ENCODE measurements around the gene S100G.

- PRO-cap, result bidirectional peak, plus-strand start at chrX:12956458, minus-strand start at chrX:12956260
- RAMPAGE, long total RNA, 4 experiments, result no peak in any of the 4 experiments
These were observed 18.8 kb upstream of the TMSB4X start for GRCh38 chrX:12955720-12956848.

DNA sequence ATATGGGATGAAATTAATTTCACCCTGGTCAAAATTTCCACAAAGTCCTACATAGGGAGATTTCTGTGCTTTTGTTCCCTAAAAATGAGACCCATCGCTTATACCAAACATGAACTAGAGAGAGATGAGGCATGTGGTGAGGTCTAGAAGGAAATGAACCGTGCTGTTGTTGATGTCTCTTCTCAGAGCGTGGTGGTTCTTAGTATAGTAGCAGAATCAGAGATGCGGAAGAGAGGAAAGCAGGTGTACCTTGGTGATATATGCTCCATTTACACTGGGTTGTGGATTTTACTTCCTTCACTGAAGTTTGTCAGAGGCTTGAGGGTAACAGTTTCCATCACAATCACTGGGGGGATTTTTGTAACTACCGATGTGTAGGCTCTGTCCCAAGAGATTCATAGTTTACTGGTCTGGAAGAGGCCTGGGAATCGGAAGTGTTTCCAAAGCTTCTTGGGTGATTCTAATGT, 30.2 kb upstream of the FAM9C start:
- PRO-cap, result bidirectional peak, plus-strand start at position 219 of the sequence, minus-strand start at position 155 of the sequence
- RAMPAGE, long total RNA, 4 experiments, result no peak in any of the 4 experiments

DNA sequence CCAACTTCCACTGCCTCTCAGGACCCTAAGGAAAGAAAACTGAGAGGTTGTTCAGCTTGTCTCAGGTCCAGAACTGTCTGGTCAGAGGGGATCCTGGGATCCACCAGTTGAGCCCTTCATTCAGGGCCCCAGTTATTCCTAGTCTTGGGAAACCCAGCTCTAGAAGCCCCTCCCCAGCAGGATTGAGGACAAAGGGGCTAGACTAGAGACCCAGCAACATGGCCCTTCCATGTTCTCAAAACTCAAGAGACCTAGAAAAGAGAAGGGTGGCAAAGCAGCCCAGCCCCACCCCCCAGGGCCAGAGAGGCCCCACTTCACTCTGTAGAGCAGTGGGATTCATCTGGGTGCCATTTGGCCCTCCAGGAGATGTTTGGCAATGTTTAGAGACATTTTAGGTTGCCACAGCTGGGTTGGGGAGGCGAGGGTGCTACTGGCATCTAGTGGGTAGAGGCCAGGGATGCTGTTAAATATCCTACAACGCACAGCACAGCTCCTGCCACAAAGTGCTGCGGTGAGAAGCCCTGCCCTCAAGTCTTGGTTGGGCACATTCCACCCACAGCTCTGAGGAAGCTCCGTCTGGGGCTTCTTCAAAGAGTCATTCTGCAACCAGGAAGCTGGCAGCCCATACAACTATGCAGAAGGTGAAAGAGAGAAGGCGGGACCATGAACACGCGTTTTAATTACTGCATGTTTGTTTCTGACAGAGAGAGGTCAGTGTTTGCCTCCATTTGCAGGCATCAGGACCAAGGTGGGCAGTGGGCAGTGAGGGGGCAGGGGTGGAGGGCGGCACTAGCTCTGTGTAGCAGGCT, 48.0 kb upstream of the FAM9C start:
- PRO-cap, result bidirectional peak, plus-strand start at position 637 of the sequence, minus-strand start at position 602 of the sequence
- RAMPAGE, long total RNA, 4 experiments, result no peak in any of the 4 experiments

DNA sequence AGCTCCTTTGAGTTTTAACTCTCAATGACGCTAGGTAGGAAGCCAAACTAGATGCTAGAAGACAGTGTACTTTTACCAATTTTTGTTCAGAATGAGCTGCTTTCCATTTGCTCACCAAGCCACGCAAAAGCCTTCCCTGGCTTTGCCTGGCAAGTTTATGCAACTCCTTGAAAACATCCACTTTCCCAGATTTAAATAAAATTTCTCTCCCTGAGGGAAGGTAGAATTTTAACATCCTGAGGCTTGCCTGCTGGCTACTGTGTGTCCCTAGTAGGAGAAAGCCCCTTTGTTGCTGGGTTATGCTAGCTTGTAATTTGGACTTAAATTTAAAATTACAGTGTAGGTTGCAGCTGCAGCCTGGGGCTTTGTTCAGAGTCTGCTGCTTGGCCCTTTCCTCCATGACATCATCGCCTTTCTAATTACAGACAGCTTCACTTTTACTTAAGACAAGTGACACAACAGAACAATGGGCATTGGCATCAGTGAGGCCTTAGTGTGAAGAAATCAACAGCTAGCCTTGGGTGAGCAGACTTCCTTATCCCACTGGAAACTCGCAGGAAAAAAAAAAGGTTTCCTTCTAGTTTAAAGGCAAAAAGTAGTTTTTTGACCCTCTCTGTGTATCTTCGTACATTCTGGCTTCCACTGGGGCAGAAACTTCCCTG, 122.9 kb upstream of the FAM9C start:
- PRO-cap, result no peak
- RAMPAGE, long total RNA, 4 experiments, result no peak in any of the 4 experiments

GRCh38 chrX:13167876-13168273, 123.5 kb upstream of the FAM9C start:
- PRO-cap, result no peak
- RAMPAGE, long total RNA, 4 experiments, result no peak in any of the 4 experiments

- PRO-cap, result no peak
- RAMPAGE, long total RNA, 4 experiments, result no peak in any of the 4 experiments
These were observed 86.7 kb upstream of the EGFL6 start for GRCh38 chrX:13482655-13483169.

DNA sequence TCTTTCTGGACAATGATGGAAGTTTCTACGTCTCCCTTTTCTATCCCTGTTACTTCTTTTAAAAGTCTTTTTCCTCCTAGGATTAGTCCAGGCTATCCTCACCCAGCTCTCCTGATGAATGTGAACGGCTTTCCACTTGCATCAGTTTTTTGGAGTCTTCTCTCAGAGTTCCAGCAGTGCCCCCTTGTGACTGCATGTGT, 7.0 kb upstream of the TCEANC start:
- PRO-cap, result no peak
- RAMPAGE, long total RNA, 4 experiments, result no peak in any of the 4 experiments

DNA sequence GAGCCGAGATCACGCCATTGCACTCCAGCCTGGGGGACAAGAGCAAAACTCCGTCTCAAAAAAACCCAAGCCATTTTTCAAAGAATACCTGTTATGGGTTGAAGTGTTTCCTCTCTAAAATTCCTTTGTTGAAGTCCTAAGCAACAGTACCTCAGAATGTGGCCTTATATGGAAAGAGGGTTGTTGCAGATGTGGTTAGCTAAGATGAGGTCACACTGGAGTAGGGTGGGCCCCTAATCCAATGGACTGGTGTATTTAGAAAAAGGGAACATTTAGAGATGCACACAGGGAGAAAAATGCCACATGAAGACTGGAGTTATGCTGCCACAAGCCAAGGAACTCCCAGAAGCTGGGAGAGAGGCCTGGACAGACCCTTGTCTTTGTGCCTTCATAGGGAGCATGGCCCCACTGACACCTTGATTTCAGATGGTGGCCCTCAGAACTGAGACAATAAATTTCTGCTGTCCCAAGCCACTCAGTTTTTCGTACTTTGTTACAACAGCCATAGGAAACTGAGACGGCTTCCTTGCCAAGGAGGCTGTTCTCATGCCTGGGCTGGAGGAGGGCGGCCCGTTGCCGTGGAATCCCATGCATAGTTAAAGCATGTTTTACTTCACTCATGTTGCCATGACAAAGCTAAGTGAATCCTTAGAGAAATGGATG, 16.6 kb downstream of the TRAPPC2 start:
- PRO-cap, result no peak
- RAMPAGE, long total RNA, 4 experiments, result no peak in any of the 4 experiments

DNA sequence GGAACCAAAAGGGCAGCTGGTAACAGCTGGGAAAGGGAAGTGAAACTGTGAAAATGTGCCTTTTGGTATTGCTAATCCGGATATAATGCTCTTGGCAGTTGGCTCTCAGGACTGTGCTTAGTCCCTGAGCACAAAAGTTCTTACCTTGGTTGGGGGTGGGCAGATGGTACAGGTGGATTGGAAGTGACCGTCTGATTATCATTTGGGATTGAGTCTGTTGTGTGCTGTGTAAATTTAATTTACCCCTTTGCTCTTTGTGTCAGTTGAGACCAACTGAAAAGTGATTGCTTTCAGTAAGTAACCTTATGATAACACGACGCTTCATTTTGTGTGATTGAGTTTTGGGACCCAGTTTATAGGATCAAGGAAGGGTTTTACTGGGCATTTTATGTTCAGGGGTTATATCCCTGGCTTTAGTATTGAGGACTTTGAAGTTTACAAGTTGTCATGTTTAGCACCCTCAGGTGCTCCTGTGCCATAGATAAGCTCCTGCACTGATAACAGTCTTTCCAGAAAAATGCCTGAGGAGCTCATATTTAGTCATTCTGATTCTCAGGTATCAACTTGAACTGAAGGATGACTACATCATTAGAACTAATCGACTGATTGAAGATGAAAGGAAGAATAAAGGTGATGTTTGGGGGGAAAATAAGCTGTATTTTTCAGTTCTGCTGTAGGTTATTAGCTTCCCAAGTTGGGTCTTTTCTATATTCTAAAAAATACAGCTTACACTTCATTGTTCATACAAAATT, 18.4 kb downstream of the OFD1 start:
- PRO-cap, result no peak
- RAMPAGE, long total RNA, 4 experiments, result start-site peak on the plus strand in 1 of 4 experiments, centred at position 495 of the sequence, 10 reads per replicate

DNA sequence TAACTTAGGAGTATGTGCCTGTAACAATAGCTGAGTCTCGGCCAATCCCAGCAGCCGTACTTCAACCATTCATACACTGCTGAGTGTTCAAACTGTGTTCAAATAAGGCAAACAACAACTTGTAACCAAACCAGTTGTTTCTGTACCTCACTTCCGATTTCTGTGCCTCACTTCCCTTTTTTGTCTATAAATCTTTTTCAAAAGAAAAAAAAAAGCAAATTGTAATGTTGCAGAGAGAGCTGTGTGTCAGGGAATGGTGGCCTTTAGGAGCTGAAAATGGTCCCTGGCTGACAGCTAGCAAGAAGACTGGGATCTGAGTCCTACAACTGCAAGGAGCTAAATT, 45.9 kb downstream of the GEMIN8 start:
- PRO-cap, result no peak
- RAMPAGE, long total RNA, 4 experiments, result no peak in any of the 4 experiments

DNA sequence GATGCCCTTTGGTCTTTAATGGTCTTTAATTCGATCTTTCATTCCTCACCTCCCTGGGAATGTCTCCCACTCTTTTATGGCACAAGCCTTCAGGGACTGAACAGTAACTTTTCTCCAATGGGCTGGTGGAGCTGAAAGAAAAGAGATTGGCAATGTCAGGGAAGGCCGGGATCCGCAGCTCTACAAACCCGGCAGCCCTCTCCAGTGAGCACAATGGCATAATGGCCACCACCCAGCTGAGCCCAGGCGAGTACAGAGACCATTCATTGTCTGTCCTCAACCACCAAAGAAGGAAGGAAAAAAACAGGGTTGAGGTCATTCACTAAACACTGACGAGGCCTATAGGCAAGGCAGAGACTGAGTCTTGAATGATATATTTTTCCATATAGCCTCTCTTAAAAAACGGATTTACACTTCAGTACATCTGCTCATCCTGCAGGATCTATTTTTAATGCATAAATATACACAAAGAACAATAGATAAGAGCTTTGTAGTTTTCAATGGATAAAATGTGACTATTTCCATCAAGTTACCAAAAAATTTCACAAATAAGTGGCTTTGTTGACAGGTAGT, 3.5 kb downstream of the GEMIN8 start:
- PRO-cap, result no peak
- RAMPAGE, long total RNA, 4 experiments, result no peak in any of the 4 experiments

DNA sequence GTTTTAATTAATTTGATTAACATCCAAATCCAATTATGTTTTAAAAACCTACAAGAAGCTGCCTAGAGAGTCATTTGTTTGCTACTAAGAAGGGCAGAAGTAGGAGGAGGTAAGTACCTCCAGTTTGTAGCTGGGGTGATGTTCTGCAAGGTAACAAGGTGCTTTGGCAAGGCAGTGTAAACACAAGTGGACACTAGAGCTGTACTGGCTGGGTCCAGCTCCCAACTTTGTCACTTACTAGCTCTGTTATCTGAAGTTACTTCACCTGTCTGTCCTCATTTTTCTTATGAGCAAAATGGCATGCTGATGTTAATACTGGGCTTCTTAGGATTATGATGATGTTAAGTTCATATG, 110.5 kb upstream of the GEMIN8 start:
- PRO-cap, result no peak
- RAMPAGE, long total RNA, 4 experiments, result no peak in any of the 4 experiments

- PRO-cap, result bidirectional peak, plus-strand start at chrX:15335723, minus-strand start at chrX:15335523
- RAMPAGE, long total RNA, 4 experiments, result no peak in any of the 4 experiments
These were observed 274 bp upstream of the PIGA start for GRCh38 chrX:15335631-15335962.

GRCh38 chrX:15616369-15616864, 15.7 kb upstream of the ACE2 start:
- PRO-cap, result no peak
- RAMPAGE, long total RNA, 4 experiments, result no peak in any of the 4 experiments

GRCh38 chrX:15694801-15695590, 30.4 kb upstream of the CLTRN start:
- PRO-cap, result no peak
- RAMPAGE, long total RNA, 4 experiments, result no peak in any of the 4 experiments

DNA sequence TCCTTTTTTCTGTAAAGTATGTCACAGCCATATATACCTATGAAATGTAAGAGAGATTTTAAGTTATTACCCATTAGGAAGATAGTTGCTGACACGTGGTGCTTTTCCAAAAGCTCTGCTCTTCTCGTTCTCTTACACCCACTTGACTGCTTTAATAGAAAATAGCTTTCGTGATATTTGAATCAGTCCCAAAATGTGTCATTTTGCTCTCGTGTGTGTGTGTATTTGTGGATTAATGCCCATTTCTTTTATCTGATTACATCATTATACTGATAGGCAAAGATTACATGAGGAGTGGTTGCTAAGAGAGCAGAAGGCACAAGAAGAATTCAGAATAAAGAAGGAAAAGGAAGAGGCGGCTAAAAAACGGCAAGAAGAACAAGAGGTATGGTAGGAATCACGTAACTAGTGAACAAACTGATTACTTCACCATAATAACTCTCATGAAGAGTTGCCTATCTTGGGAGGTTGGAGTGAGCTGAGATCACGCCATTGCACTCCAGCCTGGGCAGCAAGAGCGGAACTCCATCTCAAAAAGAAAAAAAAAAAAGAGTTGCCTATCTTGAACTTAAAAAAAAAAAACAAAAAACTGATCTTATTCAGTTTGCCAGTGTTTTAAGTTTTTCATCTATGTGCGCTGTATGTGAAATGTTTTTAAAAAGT, 13.3 kb downstream of the ZRSR2 start:
- PRO-cap, result no peak
- RAMPAGE, long total RNA, 4 experiments, result no peak in any of the 4 experiments

GRCh38 chrX:16649918-16650439, at the start of gene S100G:
Gene S100G (plus strand): TSS chrX:16650158.
- PRO-cap, result no peak
- RAMPAGE, long total RNA, 4 experiments, result no peak in any of the 4 experiments

DNA sequence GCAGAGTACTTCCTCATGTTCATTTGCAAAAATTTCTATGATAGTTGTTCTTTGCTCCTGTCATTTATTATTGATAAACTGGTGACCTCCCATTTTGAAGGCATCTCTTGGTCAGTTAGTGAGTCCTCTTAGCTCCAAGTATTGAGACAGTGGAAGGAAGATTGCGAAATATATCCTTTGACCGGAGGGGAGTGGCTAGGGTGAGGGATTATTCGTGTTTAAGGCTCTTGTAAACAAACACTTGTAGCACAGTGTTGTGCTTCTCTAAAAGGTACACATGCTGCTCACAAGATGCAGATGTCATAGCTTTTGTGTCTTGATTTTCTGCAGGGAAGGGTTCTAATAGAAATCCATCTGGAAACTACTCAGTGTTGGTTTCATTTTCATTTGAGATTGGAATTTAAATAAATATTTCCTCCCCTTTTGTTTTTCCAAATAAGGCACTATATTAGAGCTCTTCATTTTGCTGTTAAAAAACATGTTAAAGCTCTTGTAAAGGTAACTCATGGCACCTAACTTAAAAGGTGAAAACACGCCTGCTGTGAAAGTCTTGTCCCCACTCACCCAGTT, 21.8 kb downstream of the TXLNG start:
- PRO-cap, result unidirectional peak, minus-strand start at position 143 of the sequence
- RAMPAGE, long total RNA, 4 experiments, result no peak in any of the 4 experiments

DNA sequence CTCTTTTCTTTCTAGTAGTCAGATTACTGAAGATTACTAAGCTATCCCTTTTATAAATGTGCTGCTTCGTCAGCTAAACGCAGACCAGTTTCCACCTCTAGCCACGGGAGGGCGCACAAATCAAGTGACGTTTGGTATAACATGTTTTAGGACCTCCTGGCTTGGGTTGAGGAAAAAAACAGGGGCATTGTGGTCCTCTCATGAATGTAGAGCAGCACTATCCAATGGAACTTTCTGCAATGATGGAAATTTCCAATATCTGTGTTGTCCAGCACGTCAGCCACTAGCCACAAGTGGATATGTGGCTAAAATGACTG, 13.1 kb upstream of the RBBP7 start:
- PRO-cap, result no peak
- RAMPAGE, long total RNA, 4 experiments, result no peak in any of the 4 experiments

DNA sequence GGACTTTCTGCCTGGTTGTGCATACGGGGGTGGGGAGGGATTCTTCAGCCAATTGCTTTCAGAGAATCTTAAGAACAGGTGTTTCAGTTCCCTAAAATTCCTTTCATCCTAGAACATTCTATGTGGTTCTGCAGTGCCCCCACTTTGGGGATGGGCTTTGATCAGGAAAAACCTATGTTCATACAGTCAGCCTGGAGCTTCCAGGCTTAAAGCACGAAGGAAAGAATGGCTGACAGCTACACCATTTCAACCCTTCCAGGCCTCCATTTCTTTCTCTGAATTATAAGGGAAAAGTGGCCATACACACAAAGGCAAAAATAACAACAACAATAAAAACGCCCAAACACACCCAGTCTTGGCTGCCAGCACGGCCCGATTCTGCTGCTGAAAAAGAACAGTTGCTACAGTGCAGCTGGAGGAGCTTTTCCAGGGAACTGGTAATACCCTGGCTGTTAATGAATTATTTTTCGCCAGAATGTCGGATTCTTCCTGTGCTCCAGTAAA, 6.7 kb downstream of the RAI2 start:
- PRO-cap, result no peak
- RAMPAGE, long total RNA, 4 experiments, result no peak in any of the 4 experiments